Lower leg skin (tissue), 2 donors: ENCODE results near the gene NUDT3.

DNA sequence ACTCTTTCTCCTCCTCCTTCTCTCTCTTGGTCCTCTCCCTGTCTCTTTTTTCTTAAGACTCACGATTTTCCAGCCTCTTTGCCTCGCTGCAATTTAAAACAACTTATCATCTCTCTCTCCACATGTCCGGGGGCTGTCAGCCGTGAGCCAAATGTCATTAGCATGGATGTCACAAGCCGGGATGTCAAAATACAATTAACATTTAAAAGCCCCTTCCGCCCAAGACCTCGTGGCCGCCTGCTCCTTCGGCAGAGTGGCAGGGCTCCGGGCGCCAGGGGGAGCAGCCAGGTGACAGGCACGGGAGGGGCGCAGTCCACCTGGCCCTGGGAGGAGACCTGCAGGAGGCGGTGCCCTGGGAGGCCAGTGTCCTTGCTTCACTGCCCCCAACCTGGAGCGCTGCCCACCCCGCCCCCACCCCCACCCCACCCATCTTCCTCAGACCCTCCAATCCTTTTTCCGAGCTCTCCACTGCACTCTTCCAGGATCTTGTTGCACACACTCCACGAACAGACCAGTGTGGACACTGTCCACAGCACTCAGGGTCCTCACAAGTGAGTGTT lies 5.5 kb upstream of the GRM4 start:
- PRO-cap: no peak
- RAMPAGE, long total RNA, 2 experiments: no peak in any of the 2 experiments

DNA sequence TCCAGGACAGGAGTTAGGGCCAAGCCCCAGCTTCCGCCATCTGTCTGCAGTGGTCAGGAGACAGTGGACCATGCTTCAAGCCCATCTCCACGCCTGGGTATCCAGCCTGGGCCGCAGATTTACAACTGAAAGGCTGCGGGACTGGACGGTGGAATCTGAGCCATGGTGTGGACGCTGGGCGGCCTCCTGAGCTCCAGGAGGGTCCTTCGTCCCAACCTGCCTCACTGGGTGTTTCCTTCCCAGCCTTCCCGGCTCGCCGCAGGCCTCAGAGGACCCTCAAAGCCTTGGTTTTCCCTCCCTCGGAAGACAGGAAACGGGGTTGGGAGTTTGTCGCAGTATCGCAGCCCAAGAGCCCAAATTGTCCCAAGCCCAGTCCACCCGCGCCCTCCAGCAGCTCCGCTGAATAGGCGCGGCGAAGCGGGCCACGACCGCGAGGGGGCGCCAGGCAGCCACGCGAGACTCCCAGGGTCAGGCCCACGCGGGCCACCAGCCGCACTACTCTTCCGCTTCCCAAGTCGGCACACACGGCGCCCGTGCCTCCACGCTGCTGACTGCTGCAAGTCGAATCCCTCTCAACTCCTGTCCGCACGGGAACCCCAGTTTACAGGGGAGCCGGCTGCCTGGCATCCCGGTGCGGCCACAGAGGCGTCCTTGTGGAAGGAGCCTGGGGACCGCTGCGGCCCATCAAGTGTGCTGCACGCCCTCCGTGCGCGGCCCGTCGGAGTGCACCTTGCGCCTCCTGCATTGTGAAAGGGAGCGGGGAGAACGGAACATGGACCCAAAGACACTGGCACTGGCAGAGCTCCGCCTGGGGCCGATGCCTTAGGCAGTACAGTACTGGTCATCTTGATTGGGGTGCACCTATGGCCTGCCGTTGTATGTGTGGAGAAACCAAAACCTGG lies 40.4 kb upstream of the HMGA1 start:
- PRO-cap: no peak
- RAMPAGE, long total RNA, 2 experiments: no peak in any of the 2 experiments

- PRO-cap: no peak
- RAMPAGE, long total RNA, 2 experiments: no peak in any of the 2 experiments
These were observed 1.9 kb downstream of the HMGA1 start for GRCh38 chr6:34238438-34239048.

- PRO-cap: no peak
- RAMPAGE, long total RNA, 2 experiments: no peak in any of the 2 experiments
These were observed 39.8 kb upstream of the SMIM29 start for GRCh38 chr6:34288325-34289197.

GRCh38 chr6:34383920-34384610 lies 8.4 kb downstream of the NUDT3 start:
- PRO-cap: no peak
- RAMPAGE, long total RNA, 2 experiments: no peak in any of the 2 experiments

GRCh38 chr6:34392520-34393307 lies at the start of gene NUDT3:
Gene NUDT3, minus strand, starts transcription at chr6:34392669.
- PRO-cap: bidirectional peak, plus-strand start at chr6:34392762, minus-strand start at chr6:34392647; bidirectional peak, plus-strand start at chr6:34392857, minus-strand start at chr6:34392825
- RAMPAGE, long total RNA, 2 experiments: no peak in any of the 2 experiments

GRCh38 chr6:34457920-34458627 lies 7.8 kb upstream of the PACSIN1 start:
- PRO-cap: no peak
- RAMPAGE, long total RNA, 2 experiments: no peak in any of the 2 experiments

GRCh38 chr6:34554633-34555389 lies 1.3 kb downstream of the SPDEF start:
- PRO-cap: no peak
- RAMPAGE, long total RNA, 2 experiments: no peak in any of the 2 experiments

DNA sequence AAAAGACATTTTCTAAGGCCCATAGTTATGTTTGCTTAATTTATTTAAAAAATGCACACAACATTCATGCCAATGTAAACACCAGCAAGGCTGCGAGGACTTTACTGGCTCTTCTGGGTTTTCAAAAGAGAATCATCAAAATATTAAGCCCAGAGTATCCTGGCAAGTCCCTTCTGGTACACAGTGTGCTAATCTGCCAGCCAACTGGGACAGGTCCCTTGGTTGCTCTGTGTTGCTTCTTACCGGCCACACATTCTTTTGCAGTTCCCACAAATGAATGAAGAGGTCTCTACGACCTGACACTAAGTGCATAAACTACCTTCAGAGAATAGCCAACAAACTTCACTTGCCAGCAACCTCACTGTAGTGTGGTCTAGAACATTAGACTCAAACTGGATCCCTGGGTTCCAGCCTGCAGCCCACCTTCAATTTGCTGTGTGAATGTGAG lies 42.6 kb upstream of the SPDEF start:
- PRO-cap: no peak
- RAMPAGE, long total RNA, 2 experiments: no peak in any of the 2 experiments

- PRO-cap: no peak
- RAMPAGE, long total RNA, 2 experiments: no peak in any of the 2 experiments
These were observed 40.2 kb downstream of the ILRUN start for GRCh38 chr6:34656065-34657082.

DNA sequence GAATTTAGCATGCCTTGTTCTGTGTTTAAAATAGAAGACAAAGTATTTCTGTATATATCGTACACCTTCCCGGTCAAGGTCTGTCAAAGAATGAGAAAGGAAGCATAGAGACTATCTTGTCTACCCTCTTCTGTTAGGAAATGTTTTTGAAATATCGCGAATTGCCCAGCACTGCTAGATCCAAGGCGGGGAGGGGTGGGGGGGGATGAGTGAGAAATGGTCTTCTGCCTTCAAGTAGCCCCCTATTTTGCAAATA lies 825 bp upstream of the ILRUN start:
- PRO-cap: no peak
- RAMPAGE, long total RNA, 2 experiments: no peak in any of the 2 experiments

- PRO-cap: no peak
- RAMPAGE, long total RNA, 2 experiments: no peak in any of the 2 experiments
These were observed 609 bp upstream of the BLTP3A start for GRCh38 chr6:34791252-34791695.

- PRO-cap: unidirectional peak, plus-strand start at chr6:34836201
- RAMPAGE, long total RNA, 2 experiments: no peak in any of the 2 experiments
These were observed 44.1 kb downstream of the BLTP3A start for GRCh38 chr6:34835832-34836501.

DNA sequence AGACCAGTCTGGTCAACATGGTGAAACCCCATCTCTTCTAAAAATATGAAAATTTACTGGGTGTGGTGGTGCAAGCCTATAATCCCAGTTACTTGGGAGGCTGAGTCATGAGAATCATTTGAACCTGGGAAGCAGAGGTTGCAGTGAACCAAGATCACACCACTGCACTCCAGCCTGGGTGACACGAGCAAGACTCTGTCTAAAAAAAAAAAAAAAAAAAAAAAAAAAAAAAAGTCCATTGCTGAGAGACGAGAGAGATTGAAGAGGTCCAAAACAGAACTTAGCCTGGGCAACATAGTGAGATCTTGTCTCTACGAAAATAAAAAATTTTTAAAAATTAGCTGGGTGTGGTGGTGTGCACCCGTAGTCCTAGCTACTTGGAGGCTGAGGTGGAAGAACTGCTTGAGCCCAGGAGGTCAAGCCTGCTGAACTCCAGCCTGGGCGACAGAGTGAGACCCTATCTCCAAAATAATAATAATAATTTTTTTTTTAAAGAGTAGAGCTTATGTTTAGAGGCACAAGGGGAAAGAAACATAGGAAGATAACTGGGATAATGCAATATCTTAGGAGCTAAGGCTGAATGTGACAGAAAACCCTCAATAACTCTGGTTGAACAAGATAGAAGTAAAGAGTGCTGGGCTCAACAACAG lies 120.8 kb downstream of the ANKS1A start:
- PRO-cap: no peak
- RAMPAGE, long total RNA, 2 experiments: no peak in any of the 2 experiments

DNA sequence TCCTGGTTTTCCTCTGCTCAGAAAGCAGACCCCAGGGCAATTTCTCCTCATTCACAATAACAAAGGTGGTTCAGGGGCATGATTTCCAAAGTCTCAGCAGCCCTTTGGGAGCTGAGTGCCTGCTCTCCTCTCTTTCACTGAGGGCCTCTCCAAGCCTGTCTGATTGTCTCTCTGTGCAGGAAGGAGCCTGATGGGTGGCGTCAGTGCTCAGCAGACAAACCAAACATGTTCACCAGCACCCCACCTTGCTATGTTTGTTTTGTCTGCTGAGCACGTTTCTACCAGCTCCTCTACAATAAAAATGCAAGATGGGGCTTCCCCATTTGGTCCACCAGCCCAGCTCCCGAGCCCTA lies 25.4 kb upstream of the TCP11 start:
- PRO-cap: no peak
- RAMPAGE, long total RNA, 2 experiments: no peak in any of the 2 experiments

GRCh38 chr6:35260577-35261161 lies 1.1 kb downstream of the ZNF76 start:
- PRO-cap: unidirectional peak, minus-strand start at chr6:35260787
- RAMPAGE, long total RNA, 2 experiments: no peak in any of the 2 experiments

DNA sequence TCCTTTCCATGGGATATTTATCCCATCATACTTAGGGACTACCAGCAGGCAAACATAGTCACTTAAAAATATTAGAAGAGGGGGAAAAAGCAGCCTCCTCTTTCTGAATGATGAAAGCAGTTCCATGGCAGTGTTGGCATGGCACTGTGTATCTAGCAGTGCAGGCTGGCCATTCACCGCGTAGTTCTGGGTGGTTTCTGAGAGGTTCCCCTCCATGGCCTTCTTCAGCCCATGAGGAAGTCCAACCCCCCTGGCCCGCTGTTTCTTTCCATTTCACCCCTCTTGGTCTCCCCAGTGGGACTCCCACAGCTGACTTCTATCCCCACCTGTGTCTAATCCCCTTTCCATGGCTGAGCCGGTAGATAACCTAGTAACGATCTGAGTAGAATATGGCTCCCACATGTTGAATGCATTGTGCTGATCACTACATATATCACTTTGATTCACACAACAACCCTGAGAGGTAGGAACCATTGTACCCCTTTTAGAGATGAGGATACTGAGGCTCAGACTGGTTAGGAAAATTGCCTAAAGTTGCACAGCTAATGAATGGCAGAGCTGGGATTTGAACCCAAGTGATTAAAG lies 17.1 kb downstream of the PPARD start:
- PRO-cap: no peak
- RAMPAGE, long total RNA, 2 experiments: no peak in any of the 2 experiments

GRCh38 chr6:35360808-35361405 lies 18.5 kb downstream of the PPARD start:
- PRO-cap: no peak
- RAMPAGE, long total RNA, 2 experiments: no peak in any of the 2 experiments

- PRO-cap: no peak
- RAMPAGE, long total RNA, 2 experiments: no peak in any of the 2 experiments
These were observed 25.4 kb upstream of the FANCE start for GRCh38 chr6:35426769-35427188.

- PRO-cap: no peak
- RAMPAGE, long total RNA, 2 experiments: no peak in any of the 2 experiments
These were observed 7.2 kb downstream of the RPL10A start for GRCh38 chr6:35475316-35475854.